ENCODE measurements around the gene RBM24.

- RRBS, result 97% methylated on average over 6 of the region's 42 CpGs
CAGE:
- cytosol, long polyA plus RNA, result no peak
- long polyA plus RNA, result no peak
- nucleus, long polyA plus RNA, result no peak
These were observed 161.7 kb downstream of the DTNBP1 start for GRCh38 chr6:15500754-15501849.

GRCh38 chr6:15522581-15522955, 140.3 kb downstream of the DTNBP1 start:
- RRBS, result no CpG with 5 or more reads among the region's 6 CpGs
CAGE:
- cytosol, long polyA plus RNA, result no peak
- long polyA plus RNA, result no peak
- nucleus, long polyA plus RNA, result no peak

DNA sequence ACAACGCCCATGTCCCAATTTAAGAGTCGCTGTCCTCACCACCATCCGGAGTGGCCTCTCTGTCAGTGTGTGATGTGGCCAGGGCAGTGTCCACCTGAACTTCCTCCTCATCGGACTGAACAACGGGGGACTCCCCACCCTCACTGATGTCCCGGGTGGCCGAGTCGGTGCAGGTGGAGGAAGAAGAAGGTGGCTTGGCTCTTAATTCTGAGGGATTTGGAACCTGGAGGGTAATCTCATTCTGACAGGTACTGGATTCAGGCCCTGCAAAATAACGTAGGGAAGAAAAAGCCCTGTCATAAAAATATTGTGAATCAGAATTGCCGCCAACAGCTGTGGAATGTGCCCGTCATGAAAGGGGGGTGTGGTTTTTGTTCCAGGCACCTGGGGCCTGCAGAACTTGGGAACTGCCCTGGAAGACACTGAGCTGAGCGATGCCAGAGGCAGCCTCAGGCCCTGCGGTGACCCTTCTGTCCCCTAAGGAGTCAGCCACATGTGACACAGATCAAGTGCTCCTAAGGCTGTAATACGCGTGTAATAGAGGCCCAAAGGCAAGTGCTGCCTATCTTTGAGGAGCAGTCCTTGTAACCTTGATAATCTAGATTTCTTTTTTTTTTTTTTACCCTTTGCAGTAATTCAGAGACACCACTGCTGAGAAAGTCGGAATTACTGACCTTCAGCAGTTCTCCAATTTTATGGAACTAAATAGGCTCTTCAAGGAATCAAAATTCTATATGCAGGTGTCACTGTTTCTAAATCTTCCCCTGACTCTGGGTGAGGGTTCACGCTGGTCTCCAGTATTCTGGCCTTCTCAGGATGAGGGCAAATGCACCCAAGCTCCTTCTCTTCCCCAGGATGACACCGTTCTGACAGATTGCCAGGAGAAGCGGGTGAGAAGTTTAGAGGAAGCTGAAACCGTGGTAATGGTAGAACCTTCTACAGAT, 139.6 kb downstream of the DTNBP1 start:
- RRBS, result 97% methylated on average over 3 of the region's 20 CpGs
CAGE:
- cytosol, long polyA plus RNA, result no peak
- long polyA plus RNA, result no peak
- nucleus, long polyA plus RNA, result no peak

- RRBS, result no CpG with 5 or more reads among the region's 15 CpGs
CAGE:
- cytosol, long polyA plus RNA, result no peak
- long polyA plus RNA, result no peak
- nucleus, long polyA plus RNA, result no peak
These were observed 138.8 kb downstream of the DTNBP1 start for GRCh38 chr6:15523900-15524466.

DNA sequence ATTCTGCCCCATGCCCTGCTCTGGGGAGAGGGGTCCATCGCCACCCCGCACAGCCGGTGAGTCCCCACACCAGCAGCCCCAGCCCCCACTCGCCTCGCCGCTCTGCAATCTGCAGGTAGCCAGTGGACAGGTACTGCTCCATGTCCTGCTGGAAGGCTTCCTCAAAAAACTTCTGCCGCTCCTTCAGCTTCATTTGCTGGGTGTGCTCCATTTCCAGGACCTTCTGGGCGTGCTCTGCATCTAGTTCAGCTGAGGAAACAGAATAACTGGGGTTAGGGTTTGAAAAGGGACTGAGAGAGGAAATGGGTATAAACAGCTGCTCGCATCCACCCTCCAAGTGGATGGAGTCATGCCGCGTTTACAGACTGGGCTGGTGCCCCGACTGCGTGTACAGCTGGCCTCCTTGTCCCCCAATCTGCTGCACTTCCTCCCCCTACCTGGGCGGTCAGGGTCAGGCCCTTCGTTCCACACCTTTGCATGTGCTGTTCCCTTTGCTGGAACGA, 129.6 kb downstream of the DTNBP1 start:
- RRBS, result no CpG with 5 or more reads among the region's 16 CpGs
CAGE:
- cytosol, long polyA plus RNA, result no peak
- long polyA plus RNA, result no peak
- nucleus, long polyA plus RNA, result no peak

- RRBS, result no CpG with 5 or more reads among the region's 7 CpGs
CAGE:
- cytosol, long polyA plus RNA, result no peak
- long polyA plus RNA, result no peak
- nucleus, long polyA plus RNA, result no peak
These were observed 28.8 kb upstream of the DTNBP1 start for GRCh38 chr6:15691699-15691898.

- RRBS, result no CpG with 5 or more reads among the region's 6 CpGs
CAGE:
- cytosol, long polyA plus RNA, result no peak
- long polyA plus RNA, result no peak
- nucleus, long polyA plus RNA, result no peak
These were observed 133.7 kb upstream of the DTNBP1 start for GRCh38 chr6:15796488-15797052.

DNA sequence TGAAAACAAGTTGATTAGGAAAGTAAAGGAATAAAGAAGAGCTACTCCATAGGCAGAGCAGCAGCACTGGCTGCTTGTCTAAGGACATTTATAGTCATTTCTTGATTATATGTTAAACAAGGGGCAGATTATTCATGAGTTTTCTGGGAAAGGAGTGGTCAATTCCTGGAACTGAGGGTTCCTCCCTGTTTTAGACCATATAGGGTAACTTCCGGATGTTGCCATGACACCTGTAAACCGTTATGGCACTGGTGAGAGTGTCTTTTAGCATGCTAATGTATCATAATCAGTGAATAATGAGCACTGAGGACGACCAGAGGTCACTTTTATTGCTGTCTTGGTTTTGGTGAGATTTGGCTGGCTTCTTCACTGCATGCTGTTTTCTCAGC, 232.9 kb upstream of the DTNBP1 start:
- RRBS, result no CpG with 5 or more reads among the region's 3 CpGs
CAGE:
- cytosol, long polyA plus RNA, result no peak
- long polyA plus RNA, result no peak
- nucleus, long polyA plus RNA, result no peak

DNA sequence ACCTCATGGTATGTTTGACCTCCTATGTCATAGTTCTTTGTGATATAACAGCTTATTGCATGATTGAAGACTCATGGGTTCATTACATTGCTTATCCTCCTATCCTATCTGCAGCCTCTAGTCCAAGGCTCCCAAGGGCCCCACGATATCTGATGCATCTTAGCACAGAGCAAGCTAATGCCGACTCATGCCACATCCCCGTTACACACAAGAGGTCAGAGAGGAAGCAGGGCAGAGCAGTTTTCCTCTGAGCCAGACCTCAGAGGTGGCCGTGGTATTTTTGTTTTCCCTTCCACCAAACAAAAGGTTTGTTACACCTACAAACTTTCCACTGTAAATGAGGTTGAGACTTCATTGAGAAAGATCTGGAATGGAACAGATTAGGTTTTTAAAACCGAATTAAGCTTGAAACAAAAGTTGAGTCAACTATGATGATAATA, 134.0 kb upstream of the MYLIP start:
- RRBS, result no CpG with 5 or more reads among the region's 5 CpGs
CAGE:
- cytosol, long polyA plus RNA, result no peak
- long polyA plus RNA, result no peak
- nucleus, long polyA plus RNA, result no peak

DNA sequence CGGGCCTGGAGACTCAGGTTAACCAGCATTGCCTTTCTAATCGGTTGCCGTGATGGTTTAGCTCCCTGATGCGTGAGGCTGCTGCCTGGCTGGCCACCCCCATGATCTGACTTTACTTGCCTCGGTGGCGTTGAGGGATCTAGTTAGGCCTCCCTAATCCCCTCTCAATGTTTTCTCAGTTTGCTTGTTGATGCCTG, 2.4 kb downstream of the GMPR start:
- RRBS, result no CpG with 5 or more reads among the region's 6 CpGs
CAGE:
- cytosol, long polyA plus RNA, result no peak
- long polyA plus RNA, result no peak
- nucleus, long polyA plus RNA, result no peak

- RRBS, result no CpG with 5 or more reads among the region's 21 CpGs
CAGE:
- cytosol, long polyA plus RNA, result no peak
- long polyA plus RNA, result no peak
- nucleus, long polyA plus RNA, result no peak
These were observed 68.0 kb downstream of the GMPR start for GRCh38 chr6:16306372-16306808.

GRCh38 chr6:16391445-16391912, 153.1 kb downstream of the GMPR start:
- RRBS, result no CpG with 5 or more reads among the region's 2 CpGs
CAGE:
- cytosol, long polyA plus RNA, result no peak
- long polyA plus RNA, result no peak
- nucleus, long polyA plus RNA, result no peak

GRCh38 chr6:16422133-16422602, 183.8 kb downstream of the GMPR start:
- RRBS, result no CpG with 5 or more reads among the region's 8 CpGs
CAGE:
- cytosol, long polyA plus RNA, result no peak
- long polyA plus RNA, result no peak
- nucleus, long polyA plus RNA, result no peak

- RRBS, result no CpG with 5 or more reads among the region's 5 CpGs
CAGE:
- cytosol, long polyA plus RNA, result no peak
- long polyA plus RNA, result no peak
- nucleus, long polyA plus RNA, result no peak
These were observed 198.2 kb downstream of the GMPR start for GRCh38 chr6:16436280-16437308.

GRCh38 chr6:16473836-16474528, 235.6 kb downstream of the GMPR start:
- RRBS, result no CpG with 5 or more reads among the region's 1 CpG
CAGE:
- cytosol, long polyA plus RNA, result no peak
- long polyA plus RNA, result no peak
- nucleus, long polyA plus RNA, result no peak

GRCh38 chr6:16540921-16541315, 220.3 kb downstream of the ATXN1 start:
- RRBS, result no CpG with 5 or more reads among the region's 5 CpGs
CAGE:
- cytosol, long polyA plus RNA, result no peak
- long polyA plus RNA, result no peak
- nucleus, long polyA plus RNA, result no peak

DNA sequence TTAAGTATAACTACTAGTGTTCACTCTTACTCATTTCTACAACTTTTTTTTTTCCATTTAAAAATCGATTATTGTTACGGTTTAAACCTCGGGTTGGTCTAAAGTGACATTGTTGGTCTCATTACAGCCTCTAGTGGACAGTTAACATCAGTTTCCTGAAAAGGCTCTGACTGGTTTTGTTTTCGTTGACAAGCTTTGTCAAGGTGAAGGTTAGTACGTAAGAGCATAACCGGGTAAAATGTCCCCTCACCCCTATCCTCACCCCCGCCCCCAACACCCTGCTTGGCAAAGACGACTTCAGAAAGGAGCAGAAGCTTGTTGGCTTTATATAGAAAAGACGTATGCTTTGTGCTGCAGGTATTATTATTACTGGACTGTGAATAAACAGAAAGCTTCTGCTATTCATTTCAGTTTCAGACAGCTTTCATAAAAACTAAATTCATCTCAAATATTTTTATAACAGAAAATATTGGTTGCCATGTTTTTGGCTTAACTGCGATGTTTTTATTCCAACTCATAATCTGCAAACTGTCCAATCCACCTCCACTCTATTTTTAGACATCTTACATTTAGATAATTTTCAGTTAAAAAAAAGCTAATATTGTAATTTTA, 1.9 kb upstream of the ATXN1 start:
- RRBS, result no CpG with 5 or more reads among the region's 10 CpGs
CAGE:
- cytosol, long polyA plus RNA, result no peak
- long polyA plus RNA, result no peak
- nucleus, long polyA plus RNA, result no peak

DNA sequence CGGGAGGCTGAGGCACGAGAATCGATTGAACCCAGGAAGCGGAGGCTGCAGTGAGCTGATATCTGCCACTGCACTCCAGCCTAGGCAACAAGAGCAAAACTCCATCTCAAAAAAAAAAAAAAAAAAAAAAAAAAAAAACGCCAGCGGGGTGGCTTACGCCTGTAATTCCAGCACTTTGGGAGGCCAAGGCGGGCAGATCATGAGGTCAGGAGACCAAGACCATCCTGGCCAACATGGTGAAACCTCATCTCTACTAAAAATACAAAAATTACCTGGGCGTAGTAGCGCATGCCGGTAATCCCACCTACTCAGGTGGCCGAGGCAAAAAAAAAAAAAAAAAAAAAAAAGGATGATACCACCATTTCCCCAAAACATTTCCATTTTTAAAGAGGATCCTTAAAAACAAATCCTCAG, 72.7 kb downstream of the STMND1 start:
- RRBS, result no CpG with 5 or more reads among the region's 12 CpGs
CAGE:
- cytosol, long polyA plus RNA, result no peak
- long polyA plus RNA, result no peak
- nucleus, long polyA plus RNA, result no peak

GRCh38 chr6:17281226-17281793, at the start of gene RBM24:
Gene RBM24 (plus strand): TSS chr6:17281361.
- RRBS, result 3% methylated on average over 35 of the region's 71 CpGs
CAGE:
- cytosol, long polyA plus RNA, result no peak
- long polyA plus RNA, result no peak
- nucleus, long polyA plus RNA, result no peak

DNA sequence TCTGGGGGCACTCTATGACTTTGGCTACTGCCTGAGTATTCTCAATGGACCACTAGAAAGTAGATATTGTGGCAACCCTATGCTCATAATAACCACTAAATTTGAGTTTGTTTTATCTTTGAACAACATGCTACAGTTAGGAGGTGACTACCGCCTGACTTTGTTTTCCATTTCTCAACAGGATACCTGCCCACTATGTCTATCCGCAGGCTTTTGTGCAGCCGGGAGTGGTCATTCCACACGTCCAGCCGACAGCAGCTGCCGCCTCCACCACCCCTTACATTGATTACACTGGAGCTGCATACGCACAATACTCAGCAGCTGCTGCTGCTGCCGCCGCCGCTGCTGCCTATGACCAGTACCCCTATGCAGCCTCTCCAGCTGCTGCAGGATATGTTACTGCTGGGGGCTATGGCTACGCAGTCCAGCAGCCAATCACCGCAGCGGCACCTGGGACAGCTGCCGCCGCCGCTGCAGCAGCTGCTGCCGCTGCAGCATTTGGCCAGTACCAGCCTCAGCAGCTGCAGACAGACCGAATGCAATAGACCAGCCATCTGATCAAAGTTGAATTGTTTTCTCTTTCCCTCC, 10.5 kb downstream of the RBM24 start:
- RRBS, result no CpG with 5 or more reads among the region's 18 CpGs
CAGE:
- cytosol, long polyA plus RNA, result no peak
- long polyA plus RNA, result no peak
- nucleus, long polyA plus RNA, result no peak